Measurements from ENCODE around the gene EHMT2.

- RRBS: no CpG with 5 or more reads among the region's 1 CpG
These were observed 2.8 kb downstream of the DDX39B start for GRCh38 chr6:31539071-31539349.

DNA sequence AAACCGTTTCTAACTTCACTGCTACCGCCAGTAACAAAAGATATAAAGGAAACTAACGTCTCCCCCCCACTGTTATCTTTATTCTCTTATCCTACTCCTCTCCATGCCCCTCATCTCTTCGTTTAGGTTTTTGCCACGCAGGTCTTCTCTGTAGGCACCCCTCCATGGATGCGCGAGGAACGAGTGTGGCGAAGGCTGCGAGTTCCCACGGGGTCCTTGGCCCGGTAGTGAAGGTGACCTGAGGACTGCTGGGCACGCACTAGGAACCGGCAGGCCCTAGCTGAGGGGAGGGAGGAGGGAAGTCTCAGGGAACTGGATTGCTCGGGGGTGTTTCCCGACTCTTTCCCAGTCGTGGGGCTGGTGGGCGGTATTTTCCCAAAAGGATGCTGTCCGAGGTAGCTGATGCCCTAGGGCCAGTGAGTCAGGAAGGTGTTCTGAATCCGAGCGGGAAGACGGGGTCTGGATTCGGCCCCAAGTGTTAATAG is 403 bp upstream of the DDX39B start:
- RRBS: no CpG with 5 or more reads among the region's 23 CpGs

DNA sequence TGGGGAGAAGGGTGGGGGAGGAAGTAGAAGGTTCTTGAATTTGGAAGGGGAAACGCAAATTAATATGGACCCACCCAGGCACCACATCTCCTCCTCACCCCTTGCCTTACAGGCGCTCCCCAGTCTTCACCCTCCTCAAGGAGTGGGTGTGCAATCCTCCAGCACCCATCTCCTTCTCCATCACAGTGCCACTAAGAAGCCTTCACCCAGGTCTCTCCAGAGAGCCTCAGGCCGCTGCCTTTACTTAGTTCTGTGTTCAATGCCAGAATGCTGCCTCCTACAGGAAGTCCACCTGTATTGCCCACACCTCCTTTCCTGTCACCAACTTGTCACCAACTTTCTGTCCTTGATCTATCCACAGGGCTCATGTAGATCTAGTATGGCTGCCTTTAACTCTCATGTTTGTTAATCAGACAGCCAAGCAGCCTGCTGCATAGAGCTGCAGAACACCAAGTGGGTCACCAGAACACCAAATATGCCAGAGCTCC is 601 bp upstream of the LST1 start:
- RRBS: no CpG with 5 or more reads among the region's 3 CpGs

GRCh38 chr6:31611184-31611407 is 3.9 kb upstream of the AIF1 start:
- RRBS: no CpG with 5 or more reads among the region's 5 CpGs

DNA sequence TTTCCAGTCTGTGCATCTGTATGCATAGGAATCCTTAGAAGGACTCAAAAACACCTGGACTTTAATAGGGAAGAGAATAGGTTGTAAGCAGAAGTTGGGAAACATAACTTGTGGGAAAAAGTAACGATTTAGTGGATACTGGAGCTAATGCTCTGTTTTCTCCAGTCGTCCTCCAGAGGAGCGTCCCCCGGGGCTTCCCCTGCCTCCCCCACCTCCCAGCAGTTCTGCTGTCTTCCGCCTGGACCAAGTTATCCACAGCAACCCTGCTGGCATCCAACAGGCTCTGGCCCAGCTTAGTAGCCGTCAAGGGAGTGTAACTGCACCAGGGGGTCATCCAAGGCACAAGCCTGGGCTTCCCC is 12.7 kb downstream of the PRRC2A start:
- RRBS: no CpG with 5 or more reads among the region's 6 CpGs

DNA sequence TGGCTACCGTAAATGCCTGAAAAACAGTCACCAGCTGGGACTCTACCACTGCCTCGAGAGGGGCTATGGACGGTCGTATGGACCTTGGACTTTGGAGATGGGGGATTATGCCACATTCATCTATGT is 165 bp upstream of the BAG6 start:
- RRBS: no CpG with 5 or more reads among the region's 4 CpGs

DNA sequence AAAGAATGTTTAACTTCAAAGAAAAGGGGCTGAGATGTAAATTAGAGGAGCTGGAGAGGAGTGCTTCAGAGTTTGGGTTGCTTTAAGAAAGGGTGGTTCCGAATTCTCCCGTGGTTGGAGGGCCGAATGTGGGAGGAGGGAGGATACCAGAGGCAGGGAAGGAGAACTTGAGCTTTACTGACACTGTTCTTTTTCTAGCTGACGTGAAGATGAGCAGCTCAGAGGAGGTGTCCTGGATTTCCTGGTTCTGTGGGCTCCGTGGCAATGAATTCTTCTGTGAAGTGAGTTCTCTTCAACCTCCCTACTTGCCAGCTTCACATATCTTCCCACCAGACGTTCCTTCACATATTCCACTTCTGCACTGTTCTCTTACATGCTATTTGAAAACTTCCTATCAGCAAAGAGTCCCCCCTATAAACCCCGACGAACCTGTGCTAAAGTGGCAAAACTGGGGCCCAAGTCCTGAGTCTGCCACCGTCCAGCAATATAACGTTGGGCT is 792 bp downstream of the CSNK2B start:
- RRBS: no CpG with 5 or more reads among the region's 10 CpGs

DNA sequence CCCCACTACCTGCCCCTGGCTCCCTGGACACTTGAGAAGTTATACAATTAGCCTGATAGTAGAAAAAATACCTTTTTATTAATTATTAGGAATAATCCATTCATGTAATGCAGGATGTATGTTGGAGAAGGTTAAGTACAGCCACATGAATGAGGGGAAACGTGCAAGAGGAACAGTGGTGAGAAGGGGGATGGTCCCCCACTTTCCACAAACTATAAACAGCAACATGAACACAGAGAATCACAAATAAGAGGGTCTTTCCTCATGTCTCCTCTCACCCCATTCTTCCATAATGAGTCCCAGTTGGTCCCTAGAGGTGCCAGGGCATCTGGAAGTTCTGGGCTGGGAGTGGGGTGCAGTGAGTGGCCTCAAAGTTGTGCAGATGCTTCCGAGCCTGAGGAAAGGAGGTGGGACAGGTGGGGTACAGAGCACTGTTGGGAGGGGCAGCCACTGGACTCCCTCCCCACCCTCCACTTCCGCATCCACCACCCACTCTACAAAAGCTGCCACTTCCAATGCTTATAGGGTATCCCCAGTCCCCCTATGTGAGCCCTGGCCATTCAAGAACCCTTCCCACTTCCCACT is 6.1 kb upstream of the LY6G5C start:
- RRBS: no CpG with 5 or more reads among the region's 3 CpGs

DNA sequence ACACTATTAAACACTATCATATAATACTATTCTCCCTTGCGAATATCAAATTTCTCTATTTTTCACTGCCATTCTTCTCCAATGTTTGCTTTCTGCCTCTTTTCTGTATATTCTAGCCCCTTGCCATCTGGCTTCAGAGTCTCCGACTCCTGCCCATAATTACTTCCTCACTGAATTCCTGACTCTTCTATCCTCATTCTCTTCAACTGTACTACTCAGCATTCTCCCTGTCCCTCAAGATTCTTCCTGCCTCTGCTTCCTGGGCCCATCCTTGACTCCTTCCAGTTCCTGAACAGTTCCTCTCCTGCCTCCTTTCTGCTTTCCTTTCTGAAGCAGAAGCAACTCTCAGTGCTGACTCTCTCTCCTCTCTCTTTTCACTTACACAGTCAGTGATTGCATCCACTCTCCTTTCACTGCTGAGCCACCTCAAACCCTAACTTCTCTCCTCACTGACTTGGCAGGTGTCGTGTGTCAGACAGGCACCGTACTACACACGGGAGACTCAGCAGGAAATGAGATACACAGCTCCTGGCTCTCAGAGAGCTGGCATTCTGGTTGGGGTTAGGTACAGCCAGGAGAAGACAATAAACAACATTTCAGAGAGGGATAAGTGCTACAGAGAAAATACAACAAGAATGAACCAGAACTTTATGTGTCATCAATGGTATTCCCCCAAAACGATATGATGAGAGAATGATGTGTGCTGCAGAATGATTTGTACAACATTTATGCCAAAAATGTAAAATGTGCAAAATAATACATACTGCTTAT is 5.6 kb downstream of the ABHD16A start:
- RRBS: no CpG with 5 or more reads among the region's 6 CpGs

- RRBS: no CpG with 5 or more reads among the region's 9 CpGs
These were observed 303 bp upstream of the ABHD16A start for GRCh38 chr6:31703515-31703739.

GRCh38 chr6:31718250-31718715 is 3.1 kb downstream of the LY6G6D start:
- RRBS: no CpG with 5 or more reads among the region's 1 CpG

DNA sequence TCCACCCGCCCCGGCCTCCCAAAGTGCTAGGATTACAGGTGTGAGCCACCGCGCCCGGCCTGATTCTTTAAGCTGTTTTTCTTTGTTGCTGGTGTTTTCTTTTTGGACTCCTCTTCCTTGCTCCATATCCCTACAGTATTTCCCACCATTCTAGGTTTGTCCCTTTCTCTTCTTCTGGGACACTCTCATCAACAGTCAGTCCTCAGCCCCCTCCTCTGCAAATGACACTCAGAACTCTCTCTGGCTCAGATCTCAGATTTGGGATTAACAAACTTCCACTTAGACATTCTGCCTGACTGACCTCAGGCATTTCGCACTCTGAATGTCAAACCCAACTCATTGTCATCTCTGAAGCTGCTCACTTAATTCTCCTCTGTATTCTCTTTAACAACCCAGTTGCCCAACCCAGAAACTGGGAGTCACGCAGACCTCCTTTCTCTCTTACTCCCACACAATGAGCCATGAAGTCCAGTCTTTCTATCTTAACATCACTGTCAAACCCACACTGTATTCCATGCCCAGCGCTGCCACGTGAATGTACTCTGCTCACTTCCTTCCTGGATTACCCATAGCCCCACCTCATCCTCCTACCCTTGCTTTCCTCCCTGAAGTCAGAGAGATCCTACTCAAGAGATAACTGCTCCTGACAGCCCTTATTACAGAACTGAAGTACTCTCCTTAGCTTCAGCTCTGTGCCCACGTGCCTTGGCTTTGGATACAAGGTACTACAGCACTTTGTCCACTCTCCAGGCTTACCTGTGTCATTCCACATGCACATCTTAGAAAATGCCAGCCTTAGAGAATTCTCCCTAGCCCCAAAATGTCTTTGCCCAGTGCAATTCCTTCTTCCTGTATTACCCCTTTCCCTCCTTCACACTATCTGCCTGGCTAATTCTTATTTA is 2.6 kb downstream of the MPIG6B start:
- RRBS: no CpG with 5 or more reads among the region's 10 CpGs

DNA sequence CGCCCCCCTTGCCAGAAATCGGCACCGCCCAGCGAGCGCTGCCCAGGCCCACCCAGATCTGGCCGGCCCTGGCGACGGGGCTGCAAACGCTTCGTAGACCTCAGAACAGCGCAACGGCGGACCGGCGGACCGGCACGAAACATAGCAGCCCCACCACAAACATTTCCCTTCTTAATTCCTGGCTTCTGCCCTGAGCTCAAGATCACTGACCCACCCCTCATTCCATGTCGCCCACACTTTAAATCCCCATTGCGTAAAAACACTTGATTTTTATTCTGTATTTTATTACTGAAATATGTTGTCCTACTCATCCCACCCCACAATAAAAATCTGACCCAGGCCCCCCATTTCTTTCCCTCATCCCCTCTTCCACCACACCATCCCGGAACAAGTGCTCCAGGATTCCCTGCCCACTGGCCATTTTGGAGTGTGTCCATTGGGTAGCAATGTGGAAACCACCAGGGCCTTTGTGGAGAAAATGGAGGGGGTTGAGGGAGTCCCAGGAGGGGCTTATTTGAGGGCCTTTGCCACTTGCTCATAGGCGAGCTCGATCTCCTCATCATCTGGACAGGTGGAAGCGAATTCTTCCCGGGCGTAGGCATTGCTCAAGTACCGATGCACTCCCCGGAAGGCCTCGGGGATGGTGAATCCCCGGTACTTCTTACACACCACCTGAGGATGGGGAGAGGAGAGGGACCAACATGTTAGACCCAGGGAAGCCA is 1.4 kb upstream of the DDAH2 start:
- RRBS: 22% methylated on average over 12 of the region's 29 CpGs

DNA sequence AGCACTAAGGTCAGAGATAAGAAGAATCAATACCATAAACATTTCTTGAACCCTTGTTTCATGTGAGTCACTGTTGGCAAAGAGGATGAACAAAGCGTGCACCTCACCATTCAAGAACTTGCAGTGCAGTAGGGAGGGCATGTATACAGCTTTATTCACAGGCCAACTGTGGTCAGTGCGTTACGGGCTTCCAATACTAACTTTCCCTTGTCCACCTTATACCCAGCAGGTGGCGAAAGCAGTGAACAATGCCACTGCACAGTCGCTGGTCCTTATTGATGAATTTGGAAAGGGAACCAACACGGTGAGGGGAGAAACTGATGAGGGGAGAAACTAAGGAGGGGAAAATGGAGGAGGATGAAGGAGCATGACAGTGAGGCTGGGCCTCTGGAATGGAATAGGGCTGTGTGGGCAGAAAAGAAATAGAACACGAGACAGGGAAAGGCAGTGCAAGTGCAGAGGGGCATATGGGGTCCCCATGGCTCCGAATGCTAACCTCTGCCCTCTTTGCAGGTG is 1.4 kb upstream of the SAPCD1 start:
- RRBS: no CpG with 5 or more reads among the region's 8 CpGs

- RRBS: no CpG with 5 or more reads among the region's 8 CpGs
These were observed 4.3 kb downstream of the SLC44A4 start for GRCh38 chr6:31874291-31875098.

- RRBS: 9% methylated on average over 2 of the region's 47 CpGs
These were observed at the start of gene EHMT2 for GRCh38 chr6:31897477-31897909. EHMT2 (minus strand) TSS chr6:31897698.

DNA sequence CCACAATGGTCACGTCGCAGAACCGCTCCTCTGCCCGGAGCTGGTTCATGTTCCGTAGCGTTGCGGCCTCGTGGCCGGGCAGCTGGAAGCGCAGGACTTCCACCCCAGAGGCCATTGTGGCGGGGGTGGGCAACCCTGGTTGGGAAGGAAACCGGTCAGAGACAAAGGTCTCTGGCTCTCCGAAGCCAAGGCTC is 798 bp downstream of the ZBTB12 start:
- RRBS: 10% methylated on average over 10 of the region's 13 CpGs

DNA sequence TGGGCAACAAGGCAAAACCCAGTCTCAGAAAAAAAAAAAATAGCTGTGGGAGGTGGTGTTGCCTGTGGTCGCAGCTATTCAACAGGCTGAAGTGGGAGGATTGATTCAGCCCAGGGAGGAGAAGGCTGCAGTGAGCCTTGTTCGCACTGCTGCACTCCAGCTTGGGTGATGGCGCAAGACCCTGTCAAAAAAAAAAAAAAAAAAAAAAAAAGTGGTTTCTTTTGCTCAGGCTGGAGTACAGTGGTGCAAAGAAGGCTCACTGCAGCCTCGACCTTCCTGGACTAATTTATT is 5.5 kb upstream of the ZBTB12 start:
- RRBS: no CpG with 5 or more reads among the region's 4 CpGs

DNA sequence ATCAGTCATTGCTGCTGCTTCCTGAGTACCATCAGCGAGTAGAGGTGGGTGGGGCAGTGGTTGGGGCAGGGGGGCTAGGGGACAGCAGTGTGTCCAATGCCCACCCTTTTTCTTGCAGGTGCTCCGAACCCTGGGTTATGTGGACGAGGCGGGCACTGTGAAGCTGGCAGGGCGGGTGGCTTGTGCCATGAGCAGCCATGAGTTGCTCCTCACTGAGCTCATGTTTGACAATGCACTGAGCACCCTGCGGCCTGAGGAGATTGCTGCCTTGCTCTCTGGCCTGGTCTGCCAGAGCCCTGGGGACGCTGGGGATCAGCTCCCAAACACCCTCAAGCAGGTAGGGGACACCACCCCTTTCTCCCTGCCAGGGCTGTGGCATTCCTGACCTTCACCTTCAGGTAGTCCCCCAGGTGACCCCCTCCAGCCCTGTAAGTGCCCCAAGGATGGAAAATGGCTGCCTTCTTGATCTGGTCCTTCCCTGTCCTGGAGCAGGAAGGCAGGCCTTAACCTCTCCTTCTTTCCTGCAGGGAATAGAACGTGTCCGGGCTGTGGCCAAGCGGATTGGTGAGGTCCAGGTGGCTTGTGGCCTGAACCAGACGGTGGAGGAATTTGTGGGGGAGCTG is 3.1 kb downstream of the DXO start:
- RRBS: no CpG with 5 or more reads among the region's 11 CpGs